Bronchial epithelial cell (primary cell): ENCODE measurements around the genes AGAP6, WASHC2A and ASAH2B.

DNA sequence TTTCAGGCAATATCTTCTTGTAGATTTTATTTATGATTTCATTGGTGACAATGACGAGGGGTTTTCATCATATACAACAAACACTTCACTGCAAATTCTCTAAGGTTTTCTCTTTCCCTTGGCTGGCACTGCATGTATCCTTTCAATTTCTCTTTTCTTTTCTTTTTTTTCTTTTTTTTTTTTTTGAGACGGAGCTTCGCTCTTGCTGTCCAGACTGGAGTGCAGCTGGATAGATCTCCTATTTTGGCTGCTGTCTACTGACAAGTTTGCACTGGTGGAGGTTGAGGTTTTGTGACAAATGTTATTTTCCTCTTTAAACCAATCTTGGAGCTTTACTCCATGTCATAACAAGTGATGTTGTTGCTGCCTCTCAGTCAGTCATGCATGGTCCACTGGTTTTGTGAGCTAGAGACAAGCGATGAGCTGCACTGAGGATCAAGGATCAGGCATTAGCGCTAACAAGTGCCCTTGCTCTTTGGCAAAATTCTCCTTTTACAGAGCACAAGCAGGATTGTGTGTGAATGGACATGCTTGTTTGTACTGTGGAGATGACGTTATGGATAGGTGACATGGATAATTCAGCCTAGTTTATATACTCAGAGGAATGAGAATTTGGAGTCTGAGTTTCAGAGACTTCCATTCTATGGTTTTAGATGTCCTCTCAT, 836 bp upstream of the WDFY4 start:
- RRBS, 2 experiments, result no CpG with 5 or more reads among the region's 6 CpGs

DNA sequence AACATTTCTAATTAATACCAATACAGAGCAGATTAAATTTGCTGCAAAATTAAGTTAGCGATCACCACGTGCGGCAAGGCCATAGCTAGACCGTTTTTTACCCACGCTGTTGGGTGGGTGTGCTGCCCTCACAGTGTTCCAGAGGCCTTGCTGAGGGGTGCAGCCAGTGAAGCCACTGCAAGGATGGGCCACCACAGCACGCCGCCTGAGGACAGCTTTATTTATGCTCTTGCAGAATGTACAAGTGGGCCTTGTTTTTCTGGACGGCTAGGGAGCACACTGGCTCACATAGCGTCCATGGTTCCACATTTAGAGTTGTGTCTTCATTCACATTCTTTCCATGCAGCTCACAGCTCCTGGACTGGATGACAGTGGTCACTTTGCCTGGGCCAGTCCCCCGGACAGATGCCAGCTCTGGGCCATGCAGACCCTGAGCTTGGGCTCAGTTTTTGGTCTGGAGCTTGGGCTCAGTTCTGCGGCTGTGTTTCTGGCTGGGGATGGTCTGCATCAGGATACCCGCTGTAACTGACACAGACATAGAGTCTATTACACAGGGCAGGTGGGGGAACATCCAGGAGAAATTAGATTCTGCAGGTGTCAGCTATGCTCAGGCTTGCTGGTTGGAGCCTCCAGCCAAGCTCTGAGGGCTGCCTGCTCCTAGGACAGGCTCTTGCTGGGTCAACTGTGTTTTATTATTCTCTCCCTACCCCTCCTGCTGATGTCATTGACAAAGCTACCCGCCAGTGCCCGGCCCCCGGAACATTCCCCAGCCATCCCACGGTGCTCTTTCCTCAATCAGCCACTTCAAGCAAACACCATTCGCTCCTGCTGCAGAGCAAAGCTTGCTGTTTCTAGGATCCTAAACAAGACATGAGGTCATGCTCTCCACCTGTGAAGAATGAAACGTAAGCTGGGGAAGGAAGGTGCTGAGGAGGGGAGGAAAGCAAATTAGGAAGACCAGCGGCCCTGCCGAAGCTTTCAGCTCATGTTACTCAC, 2.4 kb upstream of the C10orf71 start:
- RRBS, 2 experiments, result no CpG with 5 or more reads among the region's 20 CpGs

- RRBS, 2 experiments, result no CpG with 5 or more reads among the region's 8 CpGs
These were observed 1.1 kb upstream of the C10orf71 start for GRCh38 chr10:49297716-49298443.

DNA sequence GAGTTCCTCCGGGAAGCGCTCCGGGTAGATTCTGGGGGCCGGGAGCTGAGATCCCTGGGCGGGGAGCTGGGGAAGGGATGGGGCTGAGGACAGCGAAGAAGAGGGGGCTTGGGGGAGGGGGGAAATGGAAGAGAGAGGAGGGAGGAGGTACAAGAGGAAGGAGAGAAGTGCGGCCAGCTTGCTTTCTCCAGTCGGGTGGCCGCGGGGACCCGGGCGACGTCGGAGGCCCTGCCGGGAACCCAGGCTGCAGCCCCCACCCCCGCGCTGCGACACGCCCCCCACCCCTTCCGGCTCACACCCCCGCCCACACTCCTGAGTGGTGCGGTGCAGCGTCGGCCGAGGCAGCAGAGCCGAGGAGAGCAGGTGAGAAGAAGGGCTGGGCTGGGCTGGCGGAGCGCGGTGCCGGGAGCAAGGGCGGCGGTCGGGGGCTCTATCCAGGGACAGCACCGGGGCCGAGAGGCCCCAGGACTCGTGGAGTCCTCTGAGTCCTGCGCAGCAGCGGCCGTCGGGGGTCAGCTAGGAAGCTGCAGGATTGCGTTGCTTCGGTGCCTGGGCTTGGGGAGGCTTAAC, 361 bp downstream of the CHAT start:
- RRBS, 2 experiments, result 3% methylated on average over 11 to 13 of the region's 42 CpGs

- RRBS, 2 experiments, result no CpG with 5 or more reads among the region's 5 CpGs
These were observed at the start of gene AGAP6 for GRCh38 chr10:49987874-49988430. Gene AGAP6, plus strand, starts transcription at chr10:49988406.

- RRBS, 2 experiments, result 2% methylated on average over 4 of the region's 87 CpGs
These were observed at the start of gene WASHC2A for GRCh38 chr10:50067567-50068677. Gene WASHC2A, plus strand, starts transcription at chr10:50067954.

DNA sequence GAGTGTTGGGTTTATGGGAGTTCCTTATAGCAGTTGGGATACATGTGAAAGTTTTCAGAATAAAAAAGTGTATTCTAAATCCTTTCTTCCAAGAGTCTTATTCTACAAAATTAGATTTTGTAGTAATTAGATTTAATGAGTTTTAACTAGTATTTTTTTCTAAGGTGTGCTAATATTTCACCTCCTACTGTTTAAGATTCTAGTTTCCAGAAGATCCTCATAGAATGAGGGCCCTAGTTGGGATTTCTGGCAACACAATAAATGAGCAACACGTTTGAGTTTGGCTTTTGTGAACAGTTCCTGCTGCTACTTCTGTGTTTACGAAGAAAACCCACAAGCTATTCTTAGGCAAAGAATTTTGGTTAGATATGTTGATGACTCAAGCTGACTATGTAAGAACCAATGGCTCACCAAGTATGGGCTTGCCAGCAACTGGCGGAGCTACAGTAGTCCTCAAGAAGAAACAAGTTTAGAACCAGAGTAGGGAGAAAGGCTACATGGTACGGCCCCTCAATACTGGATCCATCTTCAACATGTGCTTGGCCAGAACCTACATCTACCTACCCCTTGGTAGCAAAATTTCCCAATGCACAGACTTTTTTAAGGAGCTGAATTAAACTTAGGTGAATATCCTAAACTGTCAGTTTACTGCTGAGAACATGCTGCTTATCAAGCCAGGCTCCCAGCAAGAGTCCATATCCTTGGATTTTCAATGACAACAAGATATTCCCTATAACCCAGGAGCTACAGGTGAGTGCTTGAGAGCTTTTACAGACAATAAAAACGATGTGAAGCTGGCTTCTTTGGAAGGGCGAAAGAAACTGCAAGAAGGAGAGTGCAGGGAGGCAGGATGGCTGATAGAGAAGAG, 74.1 kb upstream of the ASAH2 start:
- RRBS, 2 experiments, result no CpG with 5 or more reads among the region's 6 CpGs

- RRBS, 2 experiments, result no CpG with 5 or more reads among the region's 2 CpGs
These were observed 82.1 kb upstream of the ASAH2 start for GRCh38 chr10:50333040-50334128.

GRCh38 chr10:50407316-50408297, 156.3 kb upstream of the ASAH2 start:
- RRBS, 2 experiments, result no CpG with 5 or more reads among the region's 7 CpGs

GRCh38 chr10:50572759-50573285, 50.9 kb downstream of the SGMS1 start:
- RRBS, 2 experiments, result no CpG with 5 or more reads among the region's 3 CpGs

DNA sequence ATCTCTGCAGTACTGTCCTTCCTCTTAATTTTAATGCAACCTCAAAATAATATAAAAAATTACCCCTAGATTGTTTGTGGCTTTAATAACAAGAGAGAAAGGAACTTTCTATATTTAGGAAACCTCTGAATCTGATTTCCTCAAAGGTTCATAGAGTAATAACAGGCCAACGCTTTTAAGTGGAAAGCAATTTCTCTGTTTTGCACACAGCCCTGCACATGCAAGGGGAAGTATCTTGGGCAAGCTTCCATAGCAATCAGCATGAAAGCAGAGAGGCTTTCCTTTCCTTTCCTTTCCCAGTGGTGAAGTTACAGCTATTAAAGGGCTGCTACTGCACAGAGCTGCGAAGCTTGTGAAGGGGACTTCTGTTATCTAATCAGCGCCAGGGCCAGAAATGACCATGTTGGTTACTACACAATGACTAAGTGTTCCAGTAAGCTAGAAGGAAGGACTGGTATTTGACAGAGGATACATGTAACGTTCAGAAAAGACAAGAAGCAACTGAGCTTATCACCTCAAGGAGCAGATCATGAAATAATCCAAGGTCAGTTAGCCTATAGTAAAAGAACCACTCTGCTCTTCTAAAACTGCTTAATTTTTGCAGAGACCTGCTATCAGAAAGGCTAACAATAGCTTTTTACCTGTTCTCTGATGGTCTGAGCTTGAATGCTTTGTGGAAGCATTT, 46.1 kb downstream of the SGMS1 start:
- RRBS, 2 experiments, result no CpG with 5 or more reads among the region's 4 CpGs

DNA sequence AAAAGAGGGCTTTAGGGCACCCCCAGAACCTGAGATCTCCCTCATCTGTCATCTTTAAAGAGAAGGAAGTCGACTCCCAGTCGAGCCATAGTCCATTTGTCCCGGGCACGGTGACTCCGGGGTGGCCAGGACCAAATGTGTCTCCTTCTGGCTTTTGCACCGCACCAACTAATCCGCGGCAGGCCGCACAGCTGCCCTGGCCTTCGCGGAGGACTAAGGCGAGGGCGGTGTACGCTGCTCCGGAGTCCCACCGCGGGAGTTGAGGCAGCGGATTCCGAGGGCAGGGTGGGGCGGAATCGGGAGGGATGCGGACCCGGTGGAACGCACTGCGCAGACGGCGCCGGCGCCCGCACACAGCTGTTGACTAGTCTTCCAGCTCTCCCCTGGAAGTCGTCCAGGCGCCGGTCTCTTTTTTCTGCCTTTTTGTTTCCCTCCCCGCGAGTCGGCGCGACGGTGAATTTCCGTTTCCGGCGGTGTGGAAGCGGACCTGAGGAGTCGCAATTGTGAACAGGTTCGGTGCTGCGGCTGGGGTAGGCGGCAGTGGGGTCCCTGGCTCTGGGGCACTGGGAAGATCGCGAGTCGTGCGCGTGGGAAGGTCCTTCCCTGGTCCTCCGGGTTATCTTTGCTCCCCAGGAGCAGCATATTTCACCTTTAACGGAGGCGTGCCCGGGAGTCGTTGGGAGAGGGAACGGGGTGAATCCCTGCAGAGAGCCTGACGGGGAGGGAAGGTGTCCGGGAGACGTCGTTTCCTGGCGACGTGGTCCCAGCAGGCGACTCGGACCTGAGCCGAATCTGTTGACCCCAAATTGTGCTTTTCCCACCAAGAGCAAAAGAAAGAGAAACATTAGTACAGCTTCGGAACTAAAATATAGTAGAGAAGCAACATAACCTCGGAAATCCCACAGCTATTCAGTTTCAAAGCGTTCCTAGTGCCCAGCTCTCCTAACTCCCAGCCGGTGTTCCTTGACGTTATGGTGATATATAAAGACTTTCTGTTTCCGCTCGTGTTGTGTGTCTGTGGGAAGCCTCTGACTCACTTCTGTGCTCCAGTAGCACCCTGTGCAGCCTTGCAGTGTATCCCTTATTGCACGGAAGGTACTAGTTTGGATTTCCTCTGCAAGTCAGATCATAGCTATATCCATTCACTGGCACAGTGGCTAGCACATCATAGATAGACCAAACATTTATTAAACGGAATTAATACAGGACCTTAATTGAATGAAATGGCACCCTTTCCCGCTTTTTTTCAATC, at the start of gene ASAH2B:
Gene ASAH2B, plus strand, starts transcription at position 464 of the 1,252 bp plus-strand sequence.
- RRBS, 2 experiments, result 1% methylated on average over 16 of the region's 77 CpGs

DNA sequence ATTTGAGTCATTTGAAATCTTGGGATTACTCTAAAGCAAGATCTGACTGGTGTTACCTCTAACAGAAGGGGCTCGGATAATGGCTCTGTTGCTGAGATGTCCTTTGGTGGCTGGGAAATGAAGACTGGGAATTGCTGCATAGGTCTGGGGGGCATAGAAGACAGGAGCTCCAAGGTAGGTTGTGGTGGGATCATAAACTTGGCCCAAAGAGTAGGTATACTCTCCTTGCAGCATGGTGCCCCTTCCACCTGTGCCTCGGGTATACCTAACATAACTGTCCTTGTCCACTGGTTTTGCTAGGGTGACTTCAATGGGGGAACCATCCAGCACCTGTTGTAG, 69.5 kb downstream of the A1CF start:
- RRBS, 2 experiments, result no CpG with 5 or more reads among the region's 2 CpGs

GRCh38 chr10:50992235-50992655, 82.0 kb upstream of the PRKG1 start:
- RRBS, 2 experiments, result no CpG with 5 or more reads among the region's 10 CpGs

DNA sequence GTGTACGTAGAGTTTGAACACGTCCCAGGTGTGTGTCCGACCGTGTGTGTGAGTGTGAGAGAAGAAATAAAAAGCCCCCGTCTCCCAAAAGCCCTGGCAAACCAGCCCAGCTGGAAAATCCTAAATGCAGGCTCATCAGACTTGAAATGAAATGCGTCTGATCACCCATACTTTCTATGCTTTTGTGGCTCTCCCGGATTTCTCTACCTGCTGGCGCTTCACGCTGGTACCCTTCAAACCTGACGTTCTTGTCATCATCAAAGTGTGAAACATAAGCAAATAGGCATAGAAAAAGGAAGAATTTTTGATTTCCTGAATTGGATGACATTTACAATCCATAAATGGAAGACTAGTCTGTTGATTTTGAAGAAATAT, 864 bp downstream of the PRKG1 start:
- RRBS, 2 experiments, result no CpG with 5 or more reads among the region's 10 CpGs

DNA sequence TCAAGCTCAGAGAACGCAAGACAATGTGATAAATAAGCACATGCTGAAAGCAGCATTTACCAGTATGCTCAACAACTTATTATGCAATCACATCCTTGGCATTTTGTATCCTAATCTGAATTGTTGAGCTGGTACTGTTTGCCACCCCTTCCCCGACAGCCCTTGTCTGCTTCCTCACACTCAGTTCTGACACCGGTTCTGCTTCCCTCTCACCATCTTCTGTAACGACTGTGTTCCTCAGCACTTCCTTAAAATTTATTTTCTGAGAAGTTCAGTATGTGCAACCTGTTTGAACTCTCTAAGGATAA, 6.3 kb downstream of the PRKG1 start:
- RRBS, 2 experiments, result no CpG with 5 or more reads among the region's 4 CpGs

GRCh38 chr10:51219670-51220429, 145.6 kb downstream of the PRKG1 start:
- RRBS, 2 experiments, result no CpG with 5 or more reads among the region's 3 CpGs

- RRBS, 2 experiments, result no CpG with 5 or more reads among the region's 6 CpGs
These were observed 36.7 kb downstream of the CSTF2T start for GRCh38 chr10:51662429-51663285.

GRCh38 chr10:51834311-51834777, 134.9 kb upstream of the CSTF2T start:
- RRBS, 2 experiments, result no CpG with 5 or more reads among the region's 2 CpGs